UCH-1 (cell line): ENCODE results near the genes SMKR1 and KLF14.

DNA sequence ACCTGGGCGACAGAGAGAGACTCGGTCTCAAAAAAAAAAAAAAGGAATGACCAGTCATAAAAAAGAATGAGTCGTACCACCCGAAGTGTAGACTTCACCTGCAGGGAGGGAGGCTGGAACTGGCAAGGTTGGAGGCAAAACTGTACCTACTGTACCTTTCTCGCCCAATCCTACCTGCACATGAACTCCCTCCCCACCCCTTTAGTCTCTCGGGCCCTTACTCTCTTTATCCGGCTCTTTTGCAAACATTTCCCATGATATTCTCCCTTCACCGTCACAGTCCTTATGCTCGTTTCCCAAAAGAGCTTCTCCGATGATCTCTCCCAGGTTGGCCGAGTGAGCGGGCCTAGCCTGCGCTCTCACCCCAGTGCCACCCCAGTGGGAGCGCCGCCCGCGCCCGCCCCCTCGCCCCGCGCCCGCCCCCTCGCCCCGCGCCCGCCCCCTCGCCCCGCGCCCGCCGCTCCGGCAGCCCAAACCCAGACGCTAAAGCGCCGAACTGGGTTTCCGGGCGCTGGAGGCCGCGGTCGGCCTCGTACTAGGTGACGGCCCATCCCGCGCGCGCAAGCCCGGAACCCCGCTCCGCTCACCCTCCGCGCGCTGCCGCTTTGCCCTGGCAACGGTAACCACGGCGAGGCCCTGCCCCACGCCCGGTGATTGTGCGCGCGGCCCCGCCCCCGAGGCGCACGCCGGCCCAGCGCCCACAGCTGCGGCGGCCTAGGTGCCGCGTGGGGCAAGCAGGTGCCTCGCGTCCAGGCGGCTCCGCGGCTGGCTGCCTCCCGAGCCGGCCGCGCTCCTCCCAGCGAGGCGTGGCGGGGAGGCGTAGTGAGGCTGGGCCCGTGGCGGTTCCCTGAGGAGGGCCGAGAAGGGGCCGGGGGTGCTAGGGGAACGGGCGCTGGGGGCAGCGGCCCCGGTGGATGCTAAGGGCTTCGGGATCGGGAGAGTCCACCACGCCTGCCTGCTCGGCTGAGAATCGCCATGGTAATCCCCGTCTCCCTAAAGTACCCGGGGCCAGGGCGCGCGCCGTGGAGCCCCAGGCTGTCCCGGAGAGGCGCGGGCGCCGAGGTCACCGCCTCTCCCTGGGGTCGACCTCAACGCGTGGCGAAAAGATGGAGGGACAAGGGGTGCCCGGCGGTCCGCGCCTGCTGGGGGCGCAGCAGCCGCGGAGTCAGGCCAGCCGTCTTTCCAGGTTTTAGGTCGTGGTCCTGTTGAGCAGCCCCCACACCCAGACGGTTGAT, at the start of gene SMKR1:
SMKR1 (plus strand) TSS at position 682 of the 1,235 bp plus-strand sequence.
- RRBS = 9% methylated on average over 72 of the region's 123 CpGs

DNA sequence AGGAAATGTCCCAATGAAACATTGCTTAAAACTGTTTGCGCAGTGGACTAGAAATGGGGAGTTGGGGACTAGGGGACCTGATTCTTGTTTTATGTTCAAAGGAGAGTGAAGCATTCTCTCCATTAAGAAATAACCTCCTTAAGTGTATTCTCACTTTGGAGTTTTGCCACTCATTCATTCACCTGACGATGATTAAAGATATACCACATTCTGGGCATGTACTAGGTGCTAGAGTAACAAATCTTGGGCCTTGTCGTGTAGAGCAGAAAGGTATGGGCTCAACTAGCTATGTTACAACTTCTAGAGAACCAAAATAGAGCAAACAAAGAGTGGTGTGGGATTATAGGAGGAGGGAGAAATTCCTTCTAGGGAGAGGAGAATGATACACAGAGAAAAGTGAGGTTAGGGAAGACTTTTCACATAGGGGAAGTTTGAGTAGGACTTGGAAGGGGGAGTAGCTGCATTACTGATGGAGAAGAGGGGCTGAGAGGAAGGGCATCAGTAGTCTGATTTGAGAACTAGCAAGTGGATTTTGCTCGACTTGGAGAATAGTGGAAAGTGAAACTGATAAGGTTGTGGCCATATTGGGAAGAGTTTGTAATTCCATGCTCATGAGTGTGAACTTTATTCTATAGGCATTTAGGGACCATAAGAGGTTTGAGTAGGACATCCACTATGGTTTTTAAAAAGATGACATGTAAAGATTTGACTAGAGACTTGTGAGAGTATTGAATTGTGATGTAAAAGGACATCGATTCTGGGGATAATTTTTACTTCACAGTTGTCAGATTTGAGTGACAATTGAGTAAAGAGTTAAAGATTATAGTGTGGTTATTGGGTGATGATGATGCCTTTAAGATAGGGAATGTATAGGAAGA, 6.1 kb downstream of the NRF1 start:
- RRBS = no CpG with 5 or more reads among the region's 5 CpGs

DNA sequence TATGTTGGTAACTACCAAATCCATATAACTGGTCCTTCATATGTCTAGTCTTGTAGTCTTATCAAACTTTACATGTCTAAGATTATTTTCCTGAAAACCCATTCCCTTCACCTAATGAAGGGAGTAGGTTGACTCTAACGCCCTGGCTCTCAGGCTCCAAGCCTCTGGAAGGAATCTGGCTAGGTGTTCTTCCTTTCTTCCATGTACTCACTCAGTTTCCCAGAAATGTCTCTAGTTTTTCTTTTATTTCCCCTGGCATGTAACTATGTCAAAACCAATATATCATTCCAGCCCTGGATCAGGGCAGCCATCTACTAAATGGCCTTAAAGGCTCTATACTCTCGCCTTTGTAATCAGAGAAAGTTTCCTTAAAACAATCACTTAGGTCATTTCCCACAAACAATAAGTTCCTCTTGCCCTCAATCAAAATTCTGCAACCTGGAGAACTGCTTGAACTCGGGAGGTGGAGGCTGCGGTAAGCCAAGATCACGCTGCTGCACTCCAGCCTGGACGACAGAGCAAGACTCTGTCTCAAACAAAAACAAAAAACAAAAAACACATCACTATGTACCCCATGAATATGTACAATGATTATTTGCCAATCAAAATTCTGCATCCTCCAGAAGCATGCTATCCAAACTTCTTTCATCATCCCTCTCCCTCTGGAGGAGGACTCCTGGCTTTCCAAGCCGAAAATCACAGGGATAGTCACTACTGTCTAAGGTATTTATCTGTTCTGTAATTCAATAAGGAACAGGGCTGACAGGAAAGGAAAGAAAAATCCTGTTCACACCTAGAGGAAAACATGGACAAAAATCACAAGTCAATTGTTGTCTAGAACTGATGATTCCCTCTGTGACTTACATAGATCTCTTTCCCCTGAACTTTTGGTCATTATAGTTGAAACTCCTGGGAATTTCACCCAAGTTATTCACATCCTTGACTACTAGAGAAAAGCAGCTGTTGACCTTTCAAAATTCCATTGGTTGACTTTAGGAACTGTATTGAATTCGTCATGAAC, 104.8 kb downstream of the UBE2H start:
- RRBS = no CpG with 5 or more reads among the region's 8 CpGs

DNA sequence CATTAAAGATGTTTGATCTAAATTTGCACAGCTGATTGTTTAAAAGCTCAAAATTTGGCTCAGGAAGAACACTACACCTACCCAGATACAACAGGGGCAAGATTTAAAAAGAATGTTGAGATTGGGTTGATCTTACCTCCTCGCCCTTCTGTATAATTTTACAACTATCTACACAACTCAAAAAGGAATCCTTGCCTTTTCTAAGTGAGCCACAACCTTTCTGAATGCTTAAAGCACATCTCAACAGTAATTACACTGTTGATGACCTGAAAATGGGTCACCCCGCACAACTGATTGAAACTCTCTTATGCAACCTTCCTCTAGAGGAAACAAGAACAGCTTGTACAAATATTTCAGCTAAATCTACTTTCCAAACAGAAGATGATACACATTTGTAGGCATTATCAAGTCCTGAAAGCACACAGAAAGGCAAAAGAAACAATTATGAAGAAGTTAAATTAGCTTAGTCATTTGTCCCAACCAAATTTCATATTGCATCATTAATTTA, 75.5 kb downstream of the UBE2H start:
- RRBS = no CpG with 5 or more reads among the region's 2 CpGs

DNA sequence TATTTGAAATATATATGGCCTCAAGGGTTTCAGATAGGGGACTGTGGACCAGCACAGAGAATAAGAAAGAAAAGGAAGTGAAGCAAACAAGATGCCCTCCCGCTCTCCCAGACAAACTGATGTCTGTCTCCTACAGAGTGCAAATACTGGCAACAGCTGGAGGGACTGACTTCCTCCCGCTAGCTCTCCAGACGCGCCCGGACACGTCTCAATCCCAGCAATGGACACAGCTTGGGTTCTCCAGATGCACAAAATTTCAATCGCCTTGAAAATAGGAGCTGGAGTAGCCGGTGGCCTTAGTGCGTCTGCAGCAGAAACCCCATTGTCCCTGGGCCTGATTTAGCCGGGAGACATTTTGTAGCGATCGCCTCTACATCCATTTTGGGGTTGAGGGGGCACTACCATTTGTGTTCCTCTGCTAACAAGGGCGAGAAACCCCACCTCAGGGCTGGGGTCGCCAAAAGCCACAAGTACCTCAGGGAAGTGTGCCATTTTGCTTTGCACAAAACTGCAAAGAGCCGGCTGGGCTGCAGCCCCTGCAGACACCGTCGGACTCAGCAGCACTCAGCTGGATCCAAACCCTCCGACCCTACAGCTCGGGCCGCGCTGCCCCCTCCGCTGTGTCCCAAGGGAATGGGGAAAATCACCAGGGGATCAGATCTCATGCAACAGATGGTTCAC, 5.8 kb downstream of the CPA2 start:
- RRBS = 87% methylated on average over 6 of the region's 22 CpGs

DNA sequence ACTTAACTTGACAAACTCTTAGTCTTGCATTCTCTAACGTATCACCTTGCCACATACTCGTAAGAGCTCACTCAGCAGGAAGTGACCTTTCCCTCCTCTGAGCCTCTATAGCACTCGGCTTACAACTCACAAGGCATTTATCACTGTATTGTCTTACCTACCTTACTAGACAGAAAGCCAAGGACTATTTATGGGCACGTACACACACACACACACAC, 21.2 kb downstream of the CEP41 start:
- RRBS = no CpG with 5 or more reads among the region's 4 CpGs

DNA sequence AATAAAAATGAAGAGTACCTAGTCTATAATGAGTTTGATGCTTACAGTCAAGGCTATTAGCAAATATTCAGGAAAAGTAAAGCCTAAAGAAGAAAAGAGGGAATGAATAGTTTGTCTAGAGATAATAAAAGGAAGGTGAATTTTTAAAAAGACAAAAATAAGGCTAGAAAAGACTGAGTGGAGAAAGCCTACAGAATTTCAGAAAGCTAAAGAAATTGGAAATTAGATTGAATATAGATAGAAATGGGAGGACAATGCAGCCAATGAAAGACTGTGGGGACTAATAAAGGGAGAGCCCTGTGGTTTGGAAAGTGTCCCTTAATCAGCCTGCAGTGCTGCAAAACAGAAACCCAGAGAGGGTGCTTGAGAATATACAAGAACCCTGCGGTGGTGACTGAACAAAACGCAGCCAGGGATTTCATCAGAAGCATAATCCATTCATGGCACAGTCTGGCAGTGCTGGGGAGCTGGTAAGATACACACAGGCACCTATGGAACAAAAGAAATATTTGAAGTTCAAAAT, 19.2 kb downstream of the CEP41 start:
- RRBS = no CpG with 5 or more reads among the region's 2 CpGs

- RRBS = no CpG with 5 or more reads among the region's 2 CpGs
Observed at GRCh38 chr7:130431337-130431746, 9.5 kb downstream of the CEP41 start.

- RRBS = no CpG with 5 or more reads among the region's 1 CpG
Observed at GRCh38 chr7:130473171-130473629, 18.7 kb upstream of the MEST start.

- RRBS = no CpG with 5 or more reads among the region's 4 CpGs
Observed at GRCh38 chr7:130493878-130494308, 2.0 kb downstream of the MEST start.

DNA sequence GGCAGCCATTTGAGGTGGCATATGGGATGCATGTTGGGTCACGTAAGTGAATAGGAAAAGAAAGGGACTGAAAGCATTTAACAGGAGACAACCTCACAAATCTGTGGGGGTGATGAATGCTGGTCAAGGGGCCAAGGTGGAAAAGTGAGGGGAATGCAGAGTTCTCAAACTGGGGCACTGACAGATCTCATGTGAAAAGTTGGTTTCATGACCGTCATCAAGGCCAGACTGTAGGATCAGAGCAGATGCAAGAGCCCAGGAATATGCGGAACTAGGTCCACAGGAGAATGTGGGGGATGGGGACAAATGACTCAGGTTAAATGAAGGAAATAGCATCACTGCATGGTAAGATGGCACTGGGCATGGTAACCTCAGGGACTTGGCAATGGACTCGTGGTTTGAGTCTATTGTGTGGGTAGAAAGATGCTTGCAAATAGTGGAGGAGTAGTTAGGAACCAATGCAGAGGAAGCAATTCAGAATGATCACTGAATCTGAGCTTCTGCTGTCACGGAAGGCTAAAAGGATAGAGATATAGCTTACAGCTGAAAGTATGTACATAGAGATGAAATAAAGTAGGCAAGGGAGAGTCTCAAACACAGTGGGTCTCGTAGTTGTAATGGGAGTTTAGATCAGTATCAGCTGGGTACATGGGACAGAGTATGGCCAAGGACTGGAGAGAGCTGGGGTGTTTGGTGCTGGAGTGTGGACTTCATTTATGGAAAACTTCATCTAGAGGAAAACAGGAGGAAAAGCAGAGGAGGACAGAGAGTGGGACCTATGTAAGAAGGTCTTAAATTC, 33.4 kb downstream of the MEST start:
- RRBS = no CpG with 5 or more reads among the region's 6 CpGs

DNA sequence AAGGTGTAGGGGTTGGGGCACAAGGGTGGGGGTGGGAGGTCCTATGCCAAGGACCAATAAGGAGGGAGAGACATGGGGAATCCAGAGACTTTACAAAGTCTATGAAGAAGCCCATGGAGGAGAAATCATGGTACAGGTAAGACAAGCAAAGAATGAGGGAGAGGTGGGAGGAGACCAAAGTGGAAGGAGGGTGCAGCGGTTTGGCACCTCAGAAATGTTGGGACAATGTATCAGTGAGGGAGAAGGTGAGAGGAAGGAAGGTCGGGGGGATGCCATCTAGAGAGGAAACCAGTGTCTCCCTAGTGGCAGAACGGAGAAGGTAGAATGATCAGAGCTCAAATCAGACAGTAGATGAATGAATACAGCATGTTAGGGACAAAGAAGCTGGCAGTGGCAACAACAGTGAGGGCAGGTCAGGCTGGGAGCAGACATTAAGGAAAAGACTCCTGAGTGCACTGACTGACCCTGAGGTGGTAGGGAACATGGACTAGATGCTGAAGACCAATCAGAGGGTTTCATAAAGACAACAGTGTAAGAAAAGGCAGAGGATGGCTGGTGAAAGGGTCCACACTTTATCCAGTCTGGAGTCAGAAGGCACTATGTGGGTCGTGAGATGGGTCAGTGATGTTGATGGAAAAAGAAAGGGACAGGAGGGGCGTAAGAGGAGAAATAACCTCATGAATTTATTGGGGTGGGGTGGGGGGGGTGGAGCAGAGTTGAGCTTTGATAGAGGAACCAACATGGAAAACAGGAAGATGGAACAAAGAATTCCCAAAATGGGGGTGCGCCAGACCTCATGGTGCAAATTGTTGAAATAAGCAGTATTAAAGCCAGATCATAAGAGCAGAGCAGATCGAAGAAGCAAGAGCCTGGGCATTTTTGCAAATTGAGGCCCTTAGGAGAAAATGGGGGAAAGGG, 41.7 kb downstream of the MEST start:
- RRBS = no CpG with 5 or more reads among the region's 7 CpGs

- RRBS = 17% methylated on average over 68 of the region's 152 CpGs
Observed at GRCh38 chr7:130733388-130734505, at the start of gene KLF14. Gene KLF14 (minus strand): TSS chr7:130734207.

GRCh38 chr7:130872977-130873692, 139.1 kb upstream of the KLF14 start:
- RRBS = no CpG with 5 or more reads among the region's 7 CpGs

- RRBS = no CpG with 5 or more reads among the region's 9 CpGs
Observed at GRCh38 chr7:130884252-130884816, 150.3 kb upstream of the KLF14 start.

DNA sequence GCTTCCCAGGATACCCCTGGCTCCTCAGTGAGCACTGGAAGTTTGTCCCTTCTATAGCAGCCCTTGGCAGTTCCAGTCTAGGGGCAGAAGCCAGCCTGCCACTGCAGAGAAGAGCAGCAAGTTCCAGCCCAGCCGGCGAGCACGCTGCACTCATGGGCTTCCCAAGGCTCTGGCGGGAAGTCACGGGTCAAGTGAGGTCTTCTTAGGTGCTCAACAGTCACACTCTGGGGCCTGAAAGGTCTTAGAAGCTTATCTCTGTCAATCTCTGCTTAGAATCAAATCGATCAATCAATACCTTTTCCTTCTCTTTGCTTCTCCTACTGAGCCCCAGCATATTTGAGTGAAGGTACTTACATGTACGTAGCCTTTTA, 152.4 kb upstream of the KLF14 start:
- RRBS = no CpG with 5 or more reads among the region's 7 CpGs

DNA sequence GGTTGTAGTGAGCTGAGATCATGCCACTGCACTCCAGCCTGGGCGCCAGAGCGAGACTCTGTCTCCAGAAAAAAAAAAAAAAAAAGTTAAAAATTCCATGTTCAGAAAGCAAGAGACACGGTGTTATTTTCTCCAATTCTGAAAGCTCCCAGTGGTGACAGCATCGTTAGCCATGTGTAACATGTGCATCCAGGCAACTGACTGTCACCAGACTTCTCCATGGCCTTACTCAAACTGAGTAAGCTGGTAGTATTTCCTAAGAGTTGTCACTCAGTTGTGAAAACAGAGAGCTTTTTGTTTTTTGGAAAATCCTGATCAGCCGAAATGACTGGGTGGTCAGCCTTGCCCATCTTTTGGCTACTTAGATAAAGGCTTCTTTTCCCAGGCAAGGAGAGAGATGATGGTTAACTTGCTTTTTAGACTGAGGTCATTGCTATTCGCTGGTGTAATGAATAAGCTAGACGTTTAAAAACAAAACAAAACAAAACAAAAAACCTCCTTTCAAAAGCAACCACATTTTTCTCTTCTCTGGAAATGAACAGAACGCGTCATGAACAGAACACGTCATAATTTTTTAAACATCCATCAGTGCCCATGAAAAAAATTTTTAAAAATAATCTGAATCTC, 159.4 kb upstream of the KLF14 start:
- RRBS = no CpG with 5 or more reads among the region's 10 CpGs

DNA sequence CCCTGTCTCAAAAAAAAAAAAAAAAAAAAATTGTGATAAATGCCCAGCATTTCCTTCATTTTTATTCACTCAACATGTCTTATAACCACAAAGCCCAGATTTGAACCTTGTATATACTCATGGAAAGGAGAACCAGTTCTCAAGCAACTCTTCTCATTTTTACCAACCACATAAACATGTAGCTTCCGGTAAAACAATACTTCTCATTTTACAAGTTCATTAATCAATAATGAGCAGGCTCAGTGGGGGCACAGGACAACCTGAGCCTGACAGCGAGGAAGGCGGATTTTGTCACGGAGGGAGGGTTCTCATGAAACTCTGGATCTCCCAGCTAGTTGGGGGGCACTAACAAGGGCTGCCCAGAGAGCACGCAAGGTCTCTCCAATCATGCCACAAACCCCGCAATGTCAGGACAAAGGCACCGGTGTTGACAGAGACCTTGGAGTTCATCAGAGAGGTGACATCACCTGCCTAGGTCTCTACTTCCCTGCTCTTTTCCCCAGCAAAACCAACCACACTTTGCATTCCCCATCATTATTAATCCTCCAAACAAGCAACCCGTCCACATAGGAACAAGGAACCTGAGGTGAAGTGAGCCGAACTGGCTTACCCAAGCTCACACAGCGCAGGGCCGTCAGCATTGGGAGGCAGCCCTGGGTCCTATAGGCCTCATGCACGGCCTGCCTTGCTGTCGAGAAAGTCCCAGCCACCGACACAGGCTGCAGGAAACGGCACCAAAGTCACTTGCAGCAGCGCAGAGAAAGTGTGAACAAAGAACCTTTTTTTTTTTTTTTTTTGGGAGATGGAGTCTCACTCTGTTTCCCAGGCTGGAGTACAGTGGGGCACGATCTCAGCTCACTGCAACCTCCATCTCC, 192.2 kb upstream of the KLF14 start:
- RRBS = no CpG with 5 or more reads among the region's 17 CpGs

DNA sequence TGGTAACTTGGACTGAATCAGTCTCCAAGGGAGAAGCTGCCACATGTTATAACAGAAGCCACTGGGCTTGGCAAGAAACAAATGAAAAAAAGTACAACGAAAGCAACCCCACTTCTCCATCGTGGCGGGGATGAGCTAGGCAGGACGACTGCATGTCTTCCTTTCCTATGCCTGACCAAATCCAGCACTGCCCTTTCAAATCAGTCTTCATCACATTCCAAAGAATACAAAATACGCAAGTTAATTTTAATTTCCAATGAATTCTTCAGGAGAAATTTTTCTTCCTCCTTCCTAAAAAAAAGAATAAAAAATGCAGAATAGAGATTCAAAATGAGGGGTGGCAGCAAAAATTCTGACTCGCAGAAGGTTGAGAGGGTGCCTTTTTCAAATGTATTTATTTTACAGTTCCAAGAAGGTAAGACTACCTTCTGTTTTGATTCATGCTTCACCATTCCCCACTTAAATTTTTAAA, 196.8 kb upstream of the KLF14 start:
- RRBS = no CpG with 5 or more reads among the region's 6 CpGs

DNA sequence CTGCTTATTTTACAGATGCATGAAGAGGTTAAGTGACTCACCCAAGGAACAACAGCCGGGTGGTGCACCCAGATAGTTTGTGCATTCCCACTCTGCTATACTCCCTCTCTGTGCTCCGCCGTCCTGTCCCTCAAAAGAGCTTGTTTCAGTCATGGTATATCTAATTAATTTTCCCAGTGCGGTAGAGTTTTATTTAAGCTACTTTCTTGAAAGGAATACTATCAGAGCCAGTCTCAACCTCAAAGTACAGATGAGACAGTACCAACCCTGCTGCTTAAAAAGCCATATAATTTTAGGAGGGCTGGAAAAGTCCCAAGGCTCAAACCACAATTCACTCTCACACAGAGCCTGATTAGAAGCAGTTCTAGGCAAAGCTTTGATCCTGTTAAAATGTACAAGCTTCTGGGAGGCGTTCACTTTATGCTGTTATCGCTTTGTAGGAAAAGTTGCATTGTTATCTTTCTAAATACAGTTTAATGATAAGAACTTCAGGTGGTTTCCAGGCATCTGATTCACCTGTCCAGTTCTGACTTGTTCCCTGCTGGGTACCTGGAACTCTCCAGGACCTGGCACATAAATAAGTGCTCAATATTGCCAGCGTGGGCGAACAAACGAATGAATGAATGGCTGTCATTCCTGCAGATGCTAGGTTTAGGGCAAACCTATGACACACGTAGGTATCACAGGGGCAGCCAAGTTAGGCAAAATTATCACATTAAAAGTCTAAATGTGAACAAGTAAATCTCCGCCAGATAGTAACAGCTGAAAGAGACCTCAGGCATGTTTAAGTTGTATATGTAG, 261.6 kb upstream of the KLF14 start:
- RRBS = no CpG with 5 or more reads among the region's 11 CpGs